Endometrial microvascular endothelial cells (primary cell): ENCODE results near the genes FAM3B and MX2.

- RAMPAGE, long total RNA, result no peak
Observed at GRCh38 chr21:39187010-39187699, 3.9 kb upstream of the PSMG1 start.

DNA sequence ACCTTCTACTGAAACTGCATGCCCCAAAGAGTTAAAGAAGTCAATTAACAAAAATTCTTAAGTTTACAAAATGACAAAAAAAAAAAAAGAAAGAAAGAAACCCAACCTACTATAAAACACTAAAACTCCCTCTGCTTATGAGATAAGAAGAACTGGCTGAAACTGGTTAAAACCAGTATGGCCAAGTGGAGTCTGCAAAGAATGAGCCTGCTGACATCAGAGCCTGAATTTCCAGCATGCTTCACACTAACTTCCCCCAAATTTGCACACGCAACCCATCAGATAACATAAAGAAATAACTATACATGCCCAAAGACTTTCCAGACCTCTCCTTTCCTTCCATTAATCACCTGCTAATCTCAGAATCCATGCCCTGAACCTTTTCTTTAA, 25.6 kb upstream of the PSMG1 start:
- RAMPAGE, long total RNA, result no peak

GRCh38 chr21:39212067-39212945, 29.1 kb upstream of the PSMG1 start:
- RAMPAGE, long total RNA, result no peak

DNA sequence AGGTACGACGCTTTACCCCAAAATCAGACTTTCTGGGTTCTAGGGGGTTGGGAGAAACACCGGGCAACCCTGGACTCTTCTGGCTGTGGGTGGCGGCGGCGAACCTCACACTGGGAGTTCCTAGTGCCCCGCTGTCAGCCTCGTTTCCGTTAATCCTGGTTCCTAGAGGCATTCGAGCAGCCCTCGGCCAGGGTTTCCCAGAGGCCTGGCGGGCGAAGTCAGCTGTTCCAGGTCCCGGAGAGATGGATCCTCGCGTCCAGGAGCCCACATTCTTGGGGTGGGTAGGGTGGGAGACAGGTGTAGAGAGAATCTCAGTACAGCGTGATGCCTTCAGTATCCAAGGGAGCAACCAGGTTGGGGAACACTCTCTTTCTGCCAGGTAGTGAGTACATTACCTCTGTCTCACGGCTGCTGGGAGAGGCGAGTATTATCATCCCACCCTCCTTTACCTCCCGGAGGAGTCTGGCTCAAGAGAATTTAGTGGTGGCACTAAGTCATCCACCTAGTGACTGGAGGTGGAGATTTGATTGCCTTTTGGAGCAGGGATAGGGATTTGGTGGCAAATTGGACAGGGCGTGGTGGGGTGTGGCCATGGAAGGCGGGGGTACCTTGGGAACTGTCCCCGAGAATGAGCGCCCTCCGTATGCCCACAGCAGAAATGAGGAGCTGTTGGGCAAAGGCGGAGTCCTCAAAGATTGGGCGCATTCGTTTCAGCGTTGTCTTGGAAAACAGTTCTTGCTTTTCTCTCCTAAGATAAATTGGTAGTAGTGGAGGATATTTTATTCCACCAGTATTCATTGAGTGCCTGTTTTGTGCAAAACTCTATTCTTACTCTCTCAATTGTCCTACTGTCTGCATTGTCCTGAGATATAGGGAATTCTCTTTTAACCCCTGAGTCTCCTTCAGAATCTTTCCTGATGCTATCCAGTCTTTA, 786 bp downstream of the GET1 start:
- RAMPAGE, long total RNA, result no peak

- RAMPAGE, long total RNA, result no peak
Observed at GRCh38 chr21:39387965-39388548, 7.9 kb downstream of the GET1 start.

- RAMPAGE, long total RNA, result no peak
Observed at GRCh38 chr21:39670080-39670795, 57.5 kb downstream of the B3GALT5 start.

- RAMPAGE, long total RNA, result no peak
Observed at GRCh38 chr21:39686489-39686858, 58.5 kb upstream of the IGSF5 start.

GRCh38 chr21:39788378-39788955, 43.5 kb downstream of the IGSF5 start:
- RAMPAGE, long total RNA, result no peak

DNA sequence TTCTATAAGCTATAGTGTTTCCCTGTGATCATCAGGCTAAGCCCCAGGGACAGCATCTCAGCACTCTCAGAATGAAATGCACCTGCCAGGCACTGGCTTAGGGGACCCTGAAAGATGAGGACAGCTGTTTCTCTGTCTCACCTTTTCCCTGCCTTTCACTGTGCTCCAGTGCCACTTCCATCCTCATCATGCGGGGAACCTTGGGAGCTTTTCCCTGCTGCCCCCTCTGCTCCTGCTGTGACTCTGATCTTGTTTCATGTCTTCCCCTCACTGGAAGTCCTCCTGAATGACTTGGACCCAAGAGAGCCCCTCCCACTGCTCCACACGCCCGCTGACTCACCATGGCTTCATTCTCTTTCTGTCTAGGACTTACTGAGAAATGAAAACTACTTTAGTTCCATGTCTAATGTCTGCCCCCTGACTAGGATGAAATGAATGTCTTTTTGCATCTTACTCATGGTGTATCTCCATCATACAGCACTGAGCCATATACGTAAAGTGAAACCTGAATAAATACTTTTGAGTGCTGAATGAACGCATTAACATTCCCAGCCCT, 182.0 kb downstream of the PCP4 start:
- RAMPAGE, long total RNA, result no peak

GRCh38 chr21:40562656-40562951, 284.4 kb downstream of the DSCAM start:
- RAMPAGE, long total RNA, result no peak

GRCh38 chr21:41164992-41165652, 2.8 kb upstream of the BACE2 start:
- RAMPAGE, long total RNA, result no peak

DNA sequence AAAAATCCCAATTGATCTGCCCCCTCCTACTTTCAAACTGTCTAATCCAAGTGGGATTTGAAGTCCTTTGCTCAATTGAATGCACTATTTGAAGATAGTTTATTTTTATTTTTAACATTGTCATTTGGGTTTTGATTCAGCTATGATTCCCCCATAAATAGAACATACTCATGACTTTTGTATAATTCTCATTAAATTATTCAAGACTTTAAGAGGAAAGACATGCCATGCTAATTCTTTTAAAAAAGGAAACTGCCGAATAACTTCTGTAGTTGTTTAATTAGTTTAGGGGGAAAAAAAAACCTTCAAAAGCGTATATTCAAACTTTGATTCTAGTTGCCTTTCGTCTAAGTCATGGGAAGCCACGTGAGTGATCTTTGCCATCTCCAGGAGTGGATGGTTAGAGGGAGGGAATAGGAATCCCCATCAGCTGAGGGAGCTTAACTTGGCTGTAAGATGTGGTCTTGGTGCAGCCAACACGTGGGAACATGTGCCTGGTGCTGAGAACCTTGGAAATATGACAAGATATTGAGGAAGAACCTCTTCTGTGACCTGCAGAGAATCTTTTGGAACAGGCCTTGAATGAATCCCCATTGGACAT, 1.6 kb downstream of the BACE2 start:
- RAMPAGE, long total RNA, result no peak

GRCh38 chr21:41170434-41170871, 2.5 kb downstream of the BACE2 start:
- RAMPAGE, long total RNA, result no peak

- RAMPAGE, long total RNA, result no peak
Observed at GRCh38 chr21:41219301-41220180, 51.6 kb downstream of the BACE2 start.

- RAMPAGE, long total RNA, result no peak
Observed at GRCh38 chr21:41280272-41280813, 36.3 kb upstream of the FAM3B start.

GRCh38 chr21:41316028-41317354, at the start of gene FAM3B:
Gene FAM3B (plus strand): TSS chr21:41316801.
- RAMPAGE, long total RNA, result no peak

- RAMPAGE, long total RNA, result no peak
Observed at GRCh38 chr21:41361419-41362175, at the start of gene MX2. Gene MX2 (plus strand): TSS chr21:41362027.

DNA sequence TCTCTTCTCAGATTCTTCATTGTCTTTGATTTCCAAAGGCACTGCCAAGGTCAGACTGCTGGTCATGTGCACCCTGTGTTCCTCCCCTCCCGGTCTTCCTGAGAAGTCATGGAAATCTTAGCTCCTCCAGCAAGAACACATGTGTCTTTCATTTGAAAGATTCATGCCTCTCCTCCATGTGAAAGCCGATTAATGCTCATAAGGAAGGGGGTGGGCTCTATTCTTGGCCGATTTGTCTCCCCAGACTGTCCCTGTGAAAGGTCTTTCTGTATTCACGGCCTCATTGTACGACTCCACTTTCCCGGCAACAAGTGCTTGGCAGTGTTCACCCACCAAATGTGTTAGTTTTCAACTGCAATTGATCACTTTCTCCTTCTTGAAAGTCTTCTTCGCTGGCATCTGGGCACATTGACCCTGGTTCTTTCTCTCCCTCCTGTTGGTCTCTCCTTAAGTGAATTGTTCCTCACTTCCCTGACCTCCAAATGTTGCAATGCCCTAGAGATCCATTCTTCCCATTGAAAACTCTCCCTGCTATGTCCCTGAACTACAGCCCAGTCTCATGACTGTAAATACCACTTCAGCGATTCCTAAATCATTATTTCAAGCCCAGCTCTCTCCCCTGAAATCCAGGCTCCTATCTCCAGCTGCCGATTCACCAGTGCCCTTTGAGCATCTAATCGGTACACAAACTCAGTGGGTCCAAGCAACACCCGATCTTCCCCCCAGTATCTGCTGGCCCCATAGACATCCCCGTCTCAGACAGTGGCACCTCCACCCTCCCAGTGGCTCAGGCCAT, 25.5 kb downstream of the MX2 start:
- RAMPAGE, long total RNA, result no peak

GRCh38 chr21:41579625-41580557, 71.9 kb upstream of the TMPRSS2 start:
- RAMPAGE, long total RNA, result no peak

DNA sequence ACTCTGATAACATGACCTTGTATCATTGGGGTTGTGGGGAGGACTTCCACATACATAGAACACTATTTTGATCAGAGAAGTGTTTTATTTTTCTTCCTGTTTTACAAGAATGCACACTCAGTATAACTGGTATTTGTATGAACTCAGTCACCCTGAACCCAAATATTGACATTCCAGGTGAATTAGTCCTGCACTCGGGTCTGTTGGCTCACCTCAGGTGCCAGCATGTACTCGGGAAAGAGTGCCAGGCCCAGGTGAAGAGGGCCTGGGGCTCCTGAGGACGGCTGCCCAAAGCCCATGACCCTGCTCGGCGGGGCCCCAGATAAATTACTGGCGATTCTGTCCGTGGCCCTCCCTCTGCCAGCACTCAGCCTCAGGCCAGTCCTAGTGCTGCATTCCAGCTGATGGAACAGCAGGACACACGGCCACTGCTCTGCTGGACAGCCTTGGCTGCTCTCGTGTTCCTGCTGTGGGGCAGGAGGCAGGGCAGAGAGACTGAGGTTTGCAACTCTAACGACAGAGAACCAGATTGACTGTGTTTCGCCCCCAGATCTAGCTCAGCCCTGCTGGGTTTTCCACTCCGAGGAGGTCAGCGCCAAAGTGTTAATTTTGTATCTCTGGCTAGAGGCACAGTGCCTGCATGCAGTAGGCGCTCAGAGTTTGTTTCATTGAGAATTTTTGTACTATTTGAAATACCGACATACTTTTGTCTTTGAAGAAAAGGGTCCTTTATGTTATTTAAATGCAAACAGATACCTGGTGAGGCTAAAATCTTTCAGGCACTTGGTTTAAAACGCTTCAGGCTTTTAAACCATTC, 75.5 kb upstream of the TMPRSS2 start:
- RAMPAGE, long total RNA, result no peak